Heart (tissue), 3 donors: ENCODE data around the genes L1TD1 and ALG6.

DNA sequence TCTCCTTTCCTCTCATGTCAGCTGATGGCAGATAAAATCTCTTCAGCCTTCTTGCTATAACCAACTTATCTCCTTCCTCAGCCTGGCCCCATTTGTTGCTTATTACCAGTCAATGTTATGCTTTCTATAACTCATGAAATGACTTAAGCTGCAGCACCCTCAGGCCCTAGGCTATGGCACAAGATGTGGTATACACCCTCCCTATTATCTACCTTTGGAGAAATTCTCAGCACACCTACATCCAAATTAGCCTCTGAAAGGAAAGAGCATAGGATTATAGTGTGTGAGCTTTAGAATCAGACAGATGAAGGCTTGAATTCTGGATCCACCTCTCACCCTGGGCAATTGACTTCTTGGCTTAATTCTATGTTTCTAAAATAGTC is 39.0 kb downstream of the PATJ start:
- RAMPAGE, long total RNA, 2 experiments, result no peak in any of the 2 experiments

- RAMPAGE, long total RNA, 2 experiments, result no peak in any of the 2 experiments
Observed at GRCh38 chr1:62194189-62194943, at the start of gene L1TD1. Gene L1TD1, plus strand, starts transcription at chr1:62194849.

GRCh38 chr1:62435661-62436180 is 1.1 kb upstream of the USP1 start:
- RAMPAGE, long total RNA, 2 experiments, result no peak in any of the 2 experiments

- RAMPAGE, long total RNA, 2 experiments, result no peak in any of the 2 experiments
Observed at GRCh38 chr1:62746492-62746817, 37.5 kb upstream of the ATG4C start.

DNA sequence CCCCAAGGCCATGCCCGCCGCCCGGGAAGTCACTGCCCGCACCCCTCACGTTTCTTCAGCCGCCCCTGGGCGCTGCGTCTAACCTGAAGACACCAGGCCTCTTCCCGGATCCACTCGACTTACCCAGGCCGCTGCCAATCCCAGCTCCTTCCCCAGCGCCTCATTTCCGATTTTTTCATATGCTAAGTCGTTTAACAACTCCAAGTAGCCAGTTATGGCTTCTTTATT is 911 bp upstream of the FOXD3 start:
- RAMPAGE, long total RNA, 2 experiments, result no peak in any of the 2 experiments

DNA sequence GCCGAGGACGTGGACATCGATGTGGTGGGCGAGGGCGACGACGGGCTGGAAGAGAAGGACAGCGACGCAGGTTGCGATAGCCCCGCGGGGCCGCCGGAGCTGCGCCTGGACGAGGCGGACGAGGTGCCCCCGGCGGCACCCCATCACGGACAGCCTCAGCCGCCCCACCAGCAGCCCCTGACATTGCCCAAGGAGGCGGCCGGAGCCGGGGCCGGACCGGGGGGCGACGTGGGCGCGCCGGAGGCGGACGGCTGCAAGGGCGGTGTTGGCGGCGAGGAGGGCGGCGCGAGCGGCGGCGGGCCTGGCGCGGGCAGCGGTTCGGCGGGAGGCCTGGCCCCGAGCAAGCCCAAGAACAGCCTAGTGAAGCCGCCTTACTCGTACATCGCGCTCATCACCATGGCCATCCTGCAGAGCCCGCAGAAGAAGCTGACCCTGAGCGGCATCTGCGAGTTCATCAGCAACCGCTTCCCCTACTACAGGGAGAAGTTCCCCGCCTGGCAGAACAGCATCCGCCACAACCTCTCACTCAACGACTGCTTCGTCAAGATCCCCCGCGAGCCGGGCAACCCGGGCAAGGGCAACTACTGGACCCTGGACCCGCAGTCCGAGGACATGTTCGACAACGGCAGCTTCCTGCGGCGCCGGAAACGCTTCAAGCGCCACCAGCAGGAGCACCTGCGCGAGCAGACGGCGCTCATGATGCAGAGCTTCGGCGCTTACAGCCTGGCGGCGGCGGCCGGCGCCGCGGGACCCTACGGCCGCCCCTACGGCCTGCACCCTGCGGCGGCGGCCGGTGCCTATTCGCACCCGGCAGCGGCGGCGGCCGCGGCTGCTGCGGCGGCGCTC is 972 bp downstream of the FOXD3 start:
- RAMPAGE, long total RNA, 2 experiments, result no peak in any of the 2 experiments

GRCh38 chr1:63367128-63368213 is at the start of gene ALG6:
Gene ALG6, plus strand, starts transcription at chr1:63367627.
- RAMPAGE, long total RNA, 2 experiments, result no peak in any of the 2 experiments

GRCh38 chr1:63638564-63638924 is 45.3 kb downstream of the PGM1 start:
- RAMPAGE, long total RNA, 2 experiments, result no peak in any of the 2 experiments

GRCh38 chr1:63641196-63641699 is 48.0 kb downstream of the PGM1 start:
- RAMPAGE, long total RNA, 2 experiments, result no peak in any of the 2 experiments

GRCh38 chr1:63669299-63670017 is 76.2 kb downstream of the PGM1 start:
- RAMPAGE, long total RNA, 2 experiments, result no peak in any of the 2 experiments

- RAMPAGE, long total RNA, 2 experiments, result no peak in any of the 2 experiments
Observed at GRCh38 chr1:64606868-64607756, 137.2 kb downstream of the CACHD1 start.

DNA sequence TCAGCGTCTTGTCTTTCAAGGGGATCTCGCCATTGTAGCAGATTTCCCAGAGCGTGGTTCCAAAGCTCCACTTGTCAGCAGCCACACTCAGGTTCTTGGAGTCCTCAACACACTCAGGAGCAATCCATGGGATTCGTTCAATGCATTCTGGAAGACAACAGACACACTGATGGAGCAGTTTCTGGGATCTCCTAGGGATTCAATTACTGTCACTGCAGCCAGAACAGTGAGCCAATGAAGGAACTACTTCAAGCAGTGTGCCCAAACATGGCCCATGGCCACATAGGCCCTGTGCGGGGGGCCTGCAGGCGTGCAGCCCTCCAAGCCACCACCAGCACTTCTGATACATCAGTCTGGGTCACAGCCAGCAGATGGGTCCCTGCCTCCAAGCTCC is 99.2 kb downstream of the RAVER2 start:
- RAMPAGE, long total RNA, 2 experiments, result no peak in any of the 2 experiments

DNA sequence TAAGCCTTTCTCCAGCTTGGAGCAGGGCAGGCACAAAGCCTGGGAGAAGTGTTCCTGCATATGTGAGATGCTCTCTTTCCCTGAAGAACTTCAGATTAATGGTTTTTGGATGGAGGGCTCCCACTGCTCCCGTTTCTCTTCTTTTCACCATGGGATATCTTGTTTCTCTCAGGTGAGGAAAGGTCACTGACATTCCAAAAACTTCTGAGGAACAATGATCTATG is 95.8 kb downstream of the JAK1 start:
- RAMPAGE, long total RNA, 2 experiments, result no peak in any of the 2 experiments

DNA sequence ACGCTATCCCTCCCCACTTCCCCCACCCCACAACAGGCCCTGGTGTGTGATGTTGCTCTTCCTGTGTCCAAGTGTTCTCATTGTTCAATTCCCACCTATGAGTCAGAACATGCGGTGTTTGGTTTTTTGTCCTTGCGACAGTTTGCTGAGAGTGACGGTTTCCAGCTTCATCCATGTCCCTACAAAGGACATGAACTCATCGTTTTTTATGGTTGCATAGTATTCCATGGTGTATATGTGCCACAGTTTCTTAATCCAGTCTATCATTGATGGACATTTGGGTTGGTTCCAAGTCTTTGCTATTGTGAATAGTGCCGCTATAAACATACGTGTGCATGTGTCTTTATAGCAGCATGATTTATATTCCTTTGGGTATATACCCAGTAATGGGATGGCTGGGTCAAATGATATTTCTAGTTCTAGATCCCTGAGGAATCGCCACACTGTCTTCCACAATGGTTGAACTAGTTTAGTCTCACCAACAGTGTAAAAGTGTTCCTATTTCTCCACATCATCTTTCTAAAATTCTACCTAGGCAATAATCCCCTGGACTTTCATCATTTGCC is 47.1 kb downstream of the JAK1 start:
- RAMPAGE, long total RNA, 2 experiments, result no peak in any of the 2 experiments

- RAMPAGE, long total RNA, 2 experiments, result no peak in any of the 2 experiments
Observed at GRCh38 chr1:64930974-64931571, 35.3 kb downstream of the JAK1 start.

DNA sequence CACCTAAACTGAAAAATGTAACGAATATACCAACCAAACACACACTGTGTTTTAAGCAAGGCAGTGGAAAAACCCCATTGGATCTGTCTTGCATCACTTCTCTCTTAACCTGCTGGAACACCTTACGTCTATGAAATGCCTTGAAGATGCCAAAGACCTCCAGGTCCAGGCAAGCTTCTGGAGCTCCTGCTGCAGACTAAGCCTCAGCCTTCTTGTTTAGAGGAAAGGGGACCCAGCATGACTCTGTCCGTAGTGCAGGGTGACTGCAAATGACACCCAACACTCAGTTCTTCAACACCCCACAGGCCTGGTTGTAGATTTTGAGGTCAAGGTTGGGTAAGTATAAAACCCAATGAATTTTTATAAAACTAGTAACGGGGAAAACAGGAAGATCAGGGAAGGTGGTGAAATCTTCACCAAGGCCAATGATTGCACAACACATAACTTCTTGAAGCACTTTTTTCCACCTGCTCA is 89.3 kb upstream of the JAK1 start:
- RAMPAGE, long total RNA, 2 experiments, result no peak in any of the 2 experiments

DNA sequence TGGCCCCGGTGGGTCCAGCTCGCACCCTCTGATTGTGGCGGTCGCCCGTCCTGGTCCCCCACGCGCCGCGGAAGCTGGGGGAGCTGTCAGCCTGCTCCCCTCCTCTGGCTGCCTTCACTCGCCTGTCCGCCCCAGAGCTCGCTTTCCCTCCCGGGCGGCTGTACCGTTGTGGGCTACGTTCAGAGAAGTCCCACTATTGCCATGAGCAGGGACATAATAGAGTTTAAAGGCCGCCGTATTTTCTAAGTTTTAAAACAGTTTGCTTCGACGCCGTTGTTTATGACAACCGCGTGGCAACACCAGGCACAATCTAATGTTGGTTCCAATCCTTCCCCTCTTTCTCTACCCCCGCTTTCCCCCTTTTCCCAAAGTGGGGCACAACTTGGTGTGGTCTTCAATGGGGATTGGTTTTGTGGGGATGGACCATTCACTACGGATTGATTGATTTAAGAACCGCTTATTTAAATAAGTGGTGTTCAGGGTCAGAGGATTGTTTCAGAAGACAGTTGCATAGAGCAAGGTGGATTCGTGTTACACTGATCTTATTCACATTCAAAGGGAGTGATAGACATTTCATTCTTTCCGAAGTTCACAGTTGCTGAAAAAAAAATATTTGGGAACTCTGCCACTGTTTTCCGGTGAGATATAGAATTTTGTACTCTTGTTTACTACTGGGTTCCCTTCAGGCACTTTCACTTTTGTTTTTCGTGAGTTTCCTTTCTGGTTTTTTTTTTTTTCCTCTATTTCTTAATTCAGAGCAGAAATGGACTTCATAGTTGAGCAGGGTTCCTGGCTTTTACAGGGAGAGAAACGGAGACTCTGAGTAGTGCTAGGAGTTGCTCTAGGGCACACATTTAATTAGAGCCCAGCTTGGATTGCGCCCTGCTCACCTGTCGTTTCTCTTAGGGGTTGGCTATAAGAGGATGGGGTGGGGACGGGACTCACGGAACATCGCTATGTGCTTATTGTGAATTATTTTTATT is 79.7 kb upstream of the AK4 start:
- RAMPAGE, long total RNA, 2 experiments, result no peak in any of the 2 experiments

GRCh38 chr1:65069239-65069670 is 78.7 kb upstream of the AK4 start:
- RAMPAGE, long total RNA, 2 experiments, result no peak in any of the 2 experiments

DNA sequence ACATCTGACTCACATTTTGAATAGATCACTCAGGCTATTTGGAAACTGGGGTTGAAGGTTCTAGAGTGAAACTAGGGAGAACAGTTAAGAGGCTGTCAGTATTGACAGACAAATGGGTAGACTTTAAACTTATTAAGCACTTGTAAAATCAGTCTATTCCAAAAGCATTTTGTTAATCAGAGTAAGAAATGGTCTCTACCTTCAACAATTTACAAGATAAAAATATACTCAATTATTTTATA is 16.8 kb downstream of the AK4 start:
- RAMPAGE, long total RNA, 2 experiments, result no peak in any of the 2 experiments

- RAMPAGE, long total RNA, 2 experiments, result no peak in any of the 2 experiments
Observed at GRCh38 chr1:65418804-65419569, 1.5 kb upstream of the LEPR start.